Psoas muscle (tissue), 2 donors: ENCODE results near the genes BDP1, MCCC2 and CARTPT.

DNA sequence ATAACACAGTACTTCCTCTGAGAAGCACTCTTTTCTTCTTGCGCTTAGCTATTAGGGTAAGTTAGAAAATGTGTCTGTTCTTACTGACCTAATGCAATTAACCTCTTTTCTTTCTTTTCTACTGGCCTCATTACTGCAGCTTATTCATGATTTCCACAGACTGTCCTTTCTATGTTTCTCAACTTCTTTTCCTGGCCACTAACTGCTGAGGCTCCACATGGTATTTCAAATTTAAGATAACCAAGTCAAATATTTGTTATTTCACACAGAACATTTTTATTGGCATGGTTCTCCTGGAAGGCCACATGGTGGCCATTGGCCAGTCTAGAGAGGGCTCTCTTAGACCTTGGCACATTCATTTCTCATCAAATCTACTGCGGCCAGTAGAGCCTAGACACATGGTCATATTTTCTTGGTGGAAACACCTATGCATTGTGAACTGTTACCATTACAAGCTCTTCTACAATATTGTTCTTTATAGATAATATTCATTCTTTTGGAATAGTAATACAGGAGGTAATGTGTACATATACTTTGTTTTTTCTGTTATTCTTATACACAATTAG is 13.9 kb upstream of the BDP1 start:
- PRO-cap, 2 experiments, result no peak in any of the 2 experiments

DNA sequence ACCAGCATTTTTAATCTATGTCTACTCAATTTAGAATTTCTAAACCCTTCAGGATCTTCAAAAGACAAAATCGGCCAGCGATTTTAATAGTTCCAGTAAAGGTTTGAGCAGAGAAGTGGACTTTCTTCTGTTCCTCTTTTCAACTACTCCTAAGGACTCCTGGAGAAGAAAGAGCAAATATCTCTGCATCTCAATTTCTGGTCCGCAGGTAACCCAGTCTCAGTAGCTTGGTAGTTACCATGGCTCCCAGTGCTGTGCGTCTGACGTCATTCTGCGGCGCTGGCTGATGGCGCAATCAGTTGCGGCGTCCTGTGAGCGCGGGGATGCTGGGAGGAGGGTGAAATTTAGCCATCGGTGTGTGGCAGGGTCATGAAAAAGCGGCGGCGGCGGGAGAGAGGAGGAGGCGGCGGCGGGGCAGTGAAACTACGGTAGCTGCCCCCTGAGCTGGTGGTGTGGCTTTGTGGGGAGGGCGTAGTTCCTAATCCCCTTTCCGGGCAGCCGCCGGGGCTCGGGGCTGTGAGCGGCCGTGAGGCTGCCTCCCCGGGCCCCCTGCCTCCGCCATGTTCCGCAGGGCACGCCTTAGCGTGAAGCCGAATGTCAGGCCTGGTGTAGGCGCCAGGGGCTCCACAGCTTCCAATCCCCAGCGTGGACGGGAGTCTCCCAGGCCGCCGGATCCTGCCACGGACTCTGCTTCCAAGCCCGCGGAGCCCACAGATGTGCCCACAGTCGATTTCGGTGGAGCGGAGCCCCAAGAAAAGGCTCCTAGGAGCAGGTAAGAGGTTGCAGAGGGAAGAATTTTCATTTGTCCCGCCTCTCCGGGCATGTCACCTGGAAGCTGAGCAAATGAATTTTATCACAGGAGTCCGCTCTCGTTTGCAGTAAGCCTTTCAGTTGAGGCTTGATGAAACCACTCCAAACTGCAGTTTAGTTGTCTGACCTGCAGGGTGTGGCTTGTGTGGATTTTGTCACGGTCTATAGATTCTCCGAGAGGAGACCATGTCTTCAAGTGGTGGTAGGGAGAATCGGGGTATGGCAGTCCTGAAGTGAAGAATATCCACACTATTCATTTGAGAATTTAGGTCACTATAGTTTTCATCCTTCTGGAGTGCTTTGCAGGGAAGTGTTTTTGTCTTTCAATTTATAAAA is at the start of gene BDP1:
TSS of gene BDP1 (plus strand) at position 334 of the 1,146 bp plus-strand sequence.
- PRO-cap, 2 experiments, result peak in 2 of 2 experiments; most common plus-strand start position 340 of the sequence (in 1); most common minus-strand start position 562 of the sequence (in 1)

DNA sequence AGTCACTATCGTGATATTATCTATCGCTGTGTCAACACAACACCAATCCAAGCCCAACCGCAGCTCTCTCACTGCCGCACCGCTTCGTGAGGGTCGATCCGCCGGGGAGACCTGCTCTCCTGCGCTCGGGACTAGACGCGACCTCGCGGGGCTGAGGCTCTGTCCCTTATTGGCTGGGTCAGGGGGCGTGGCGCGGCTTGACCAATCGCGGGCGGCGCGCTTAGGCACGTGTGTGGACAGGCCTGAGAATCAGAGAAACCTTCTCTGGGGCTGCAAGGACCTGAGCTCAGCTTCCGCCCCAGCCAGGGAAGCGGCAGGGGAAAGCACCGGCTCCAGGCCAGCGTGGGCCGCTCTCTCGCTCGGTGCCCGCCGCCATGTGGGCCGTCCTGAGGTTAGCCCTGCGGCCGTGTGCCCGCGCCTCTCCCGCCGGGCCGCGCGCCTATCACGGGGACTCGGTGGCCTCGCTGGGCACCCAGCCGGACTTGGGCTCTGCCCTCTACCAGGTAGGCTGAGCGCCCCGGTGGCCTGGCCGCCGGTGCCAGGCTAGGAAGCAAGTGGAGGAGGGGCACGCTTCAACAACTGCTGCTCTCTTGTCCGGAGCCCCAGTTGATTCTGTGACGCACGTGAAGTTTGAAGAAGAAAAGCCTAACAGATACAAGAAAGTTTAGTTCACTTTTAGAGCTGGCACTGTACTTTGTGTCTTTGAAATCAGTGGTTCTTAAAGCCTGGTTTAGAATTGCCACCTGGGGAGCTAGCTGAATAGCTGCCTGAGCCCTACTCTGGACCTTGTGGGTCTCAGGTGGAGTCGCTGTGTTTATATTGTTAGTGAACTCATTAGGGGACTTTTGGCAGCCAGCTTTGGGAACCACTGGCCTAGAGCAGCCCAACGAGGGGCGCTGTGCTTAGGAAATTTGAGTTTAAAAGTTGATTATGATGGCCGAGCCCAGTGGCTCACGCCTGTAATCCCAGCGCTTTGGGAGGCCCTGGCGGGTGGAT is at the start of gene MCCC2:
TSS of gene MCCC2 (plus strand) at position 289 of the 996 bp plus-strand sequence.
- PRO-cap, 2 experiments, result peak in 2 of 2 experiments; most common plus-strand start position 259 of the sequence (in 1); most common minus-strand start position 109 of the sequence (in 2)

DNA sequence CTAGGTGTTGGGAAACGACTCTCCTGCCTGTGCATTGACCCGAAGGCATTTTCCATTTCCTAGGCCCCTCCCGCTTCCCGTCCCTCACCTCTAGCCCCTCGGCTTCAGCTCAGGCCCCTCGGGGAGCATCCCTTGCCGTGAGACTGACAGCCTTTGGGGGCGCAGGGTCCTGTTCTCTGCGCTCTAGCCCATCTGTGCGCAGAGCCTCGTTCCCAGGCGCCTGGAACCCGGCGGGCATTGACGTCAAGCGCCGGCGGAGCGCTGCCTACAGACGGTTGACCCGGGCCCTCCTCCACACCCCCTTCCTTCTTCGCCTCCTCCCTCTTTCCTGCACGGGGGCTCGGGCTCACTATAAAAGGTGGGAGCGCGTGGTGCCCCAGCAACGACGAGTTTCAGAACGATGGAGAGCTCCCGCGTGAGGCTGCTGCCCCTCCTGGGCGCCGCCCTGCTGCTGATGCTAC is at the start of gene CARTPT:
TSS of gene CARTPT (plus strand) at position 382 of the 461 bp plus-strand sequence.
- PRO-cap, 2 experiments, result no peak in any of the 2 experiments

- PRO-cap, 2 experiments, result no peak in any of the 2 experiments
Observed at GRCh38 chr5:71925033-71925476, 182.2 kb upstream of the MAP1B start.

DNA sequence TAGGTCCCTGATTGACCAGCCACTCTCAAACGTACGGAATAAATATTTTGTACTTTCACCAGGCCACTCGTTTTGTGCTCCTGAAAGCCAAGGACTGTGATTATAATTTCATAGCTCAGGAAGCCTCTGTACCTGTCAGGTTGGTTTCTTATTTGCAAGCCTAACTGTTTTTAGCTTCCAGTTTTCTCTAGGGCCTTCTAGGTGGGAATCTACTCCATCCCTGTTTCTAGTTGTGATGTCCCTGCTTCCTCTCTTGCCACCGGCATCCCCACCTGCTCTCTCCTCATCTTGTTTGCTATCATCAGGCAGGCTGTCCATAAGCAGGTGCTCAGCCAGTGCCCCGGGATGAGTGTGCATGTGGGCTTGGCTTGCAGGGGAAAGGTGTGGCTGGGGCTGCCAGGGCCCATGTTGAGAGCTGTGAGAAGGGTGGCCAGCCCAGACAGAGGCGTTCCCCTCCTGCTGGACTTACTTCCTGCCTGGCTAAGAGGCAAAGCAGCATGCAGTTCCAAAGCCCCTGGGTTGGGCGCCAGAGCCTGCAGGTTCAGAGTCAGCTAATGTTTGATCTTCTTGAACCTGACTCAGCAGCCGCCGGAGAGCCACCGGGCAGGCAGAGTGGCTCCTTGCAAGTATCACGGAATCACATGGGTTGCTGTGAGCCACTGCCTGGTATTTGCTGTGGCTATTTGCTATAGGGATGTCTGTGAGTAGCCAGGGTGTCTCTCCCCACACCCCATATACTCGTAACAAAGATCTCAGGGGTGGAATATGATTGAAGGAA is 168.5 kb upstream of the MAP1B start:
- PRO-cap, 2 experiments, result no peak in any of the 2 experiments

DNA sequence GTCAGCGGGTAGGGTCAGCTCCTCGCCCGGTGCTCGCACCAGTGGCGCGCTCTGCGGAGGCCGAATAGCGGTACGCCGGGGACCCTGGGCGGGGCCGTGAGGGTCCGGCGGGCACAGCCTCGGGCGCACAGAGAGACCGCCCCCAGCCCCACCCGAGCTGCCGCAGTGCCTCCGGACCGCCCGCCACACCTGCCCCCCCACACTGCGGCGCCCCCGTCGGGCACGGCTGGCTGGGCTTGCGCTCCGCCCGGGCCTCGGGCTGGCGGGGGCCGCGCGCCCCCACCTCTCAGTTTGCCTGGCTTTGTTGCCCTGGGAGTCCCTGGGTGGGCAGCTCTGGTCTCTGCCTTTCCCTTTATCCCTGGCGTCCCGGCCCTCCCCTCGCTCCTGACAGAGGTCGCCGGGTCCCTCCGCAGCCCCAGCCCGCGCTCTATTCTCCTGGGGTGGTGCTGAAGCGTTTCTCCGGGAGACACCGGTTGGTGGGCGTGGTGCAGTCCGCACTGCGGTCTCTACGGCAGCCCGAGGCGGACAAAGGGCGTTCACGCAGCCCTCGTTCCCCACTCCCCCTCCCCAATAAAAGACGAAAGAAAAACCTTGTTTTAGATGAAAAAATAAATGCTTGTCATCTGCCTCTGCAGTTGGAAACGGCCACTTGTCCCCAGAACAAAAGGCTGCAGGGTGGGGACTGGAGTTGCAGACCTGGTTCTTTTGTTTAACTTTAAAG is 1.4 kb downstream of the MAP1B start:
- PRO-cap, 2 experiments, result peak in 2 of 2 experiments; most common minus-strand start position 437 of the sequence (in 2)

DNA sequence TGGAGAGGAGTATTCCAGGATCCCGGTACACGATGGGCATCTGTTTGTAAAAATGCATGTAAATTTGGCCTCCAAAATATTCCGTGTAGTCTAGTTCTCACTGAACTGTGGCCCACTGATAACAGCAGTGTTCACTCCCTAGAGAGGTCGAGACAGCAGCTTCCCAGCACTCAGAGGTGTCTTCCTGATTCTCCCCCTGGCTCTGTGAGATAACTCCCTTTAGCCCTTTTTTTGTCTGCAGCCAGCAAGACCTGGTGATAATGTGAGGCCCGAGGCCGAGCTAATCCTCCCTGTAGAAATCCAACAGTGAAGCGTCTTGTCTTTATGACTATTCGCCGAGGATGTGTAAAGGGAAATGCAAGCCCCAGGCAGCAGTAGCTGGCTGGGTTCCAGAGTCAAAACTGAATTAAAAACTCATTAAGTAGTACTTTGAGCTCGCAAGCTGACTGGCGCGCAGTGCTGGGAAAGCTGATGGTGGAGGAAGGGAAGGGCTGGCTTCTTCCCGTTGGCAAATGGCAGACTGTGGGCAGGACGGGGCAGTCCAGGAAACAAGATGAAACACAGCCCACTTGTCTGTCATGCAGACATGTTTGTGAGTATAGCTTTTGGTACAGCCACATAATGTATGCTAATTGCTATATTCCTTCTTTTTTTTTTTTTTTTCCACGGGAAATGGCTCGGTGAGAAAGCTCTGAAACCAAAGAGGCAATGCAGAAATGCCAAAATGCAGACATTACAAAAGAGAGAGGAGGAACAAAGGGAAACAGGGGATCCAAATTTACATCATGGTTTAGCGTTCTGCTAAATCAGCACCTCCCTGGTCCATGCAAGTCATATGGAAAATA is 59.3 kb downstream of the MAP1B start:
- PRO-cap, 2 experiments, result no peak in any of the 2 experiments

DNA sequence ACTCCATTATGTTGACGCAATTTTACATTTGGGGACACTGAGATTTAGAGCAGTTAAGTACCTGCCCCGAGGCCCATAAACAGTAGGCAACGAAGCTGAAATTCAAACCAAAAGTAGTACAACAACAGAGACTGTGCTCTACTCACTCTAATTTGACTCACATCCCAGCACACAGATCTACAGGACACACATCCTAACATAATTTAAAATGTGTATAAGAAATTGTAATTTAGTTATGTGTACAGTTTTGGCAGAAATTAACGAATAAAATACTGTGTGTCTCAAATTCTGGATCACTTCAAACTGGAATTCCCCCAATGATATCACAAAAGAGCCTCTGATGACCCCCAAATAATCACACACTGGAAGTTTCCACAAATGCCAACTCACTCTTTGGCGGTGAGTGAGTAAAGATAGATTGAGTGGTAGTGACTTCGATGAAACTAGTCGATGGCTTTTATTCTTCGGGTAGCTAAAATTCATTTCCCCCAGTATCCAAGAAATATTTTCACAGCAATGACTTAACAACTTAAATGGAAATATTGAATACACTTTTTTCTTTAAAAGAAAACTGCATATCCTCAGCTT is 2.3 kb downstream of the ZNF366 start:
- PRO-cap, 2 experiments, result no peak in any of the 2 experiments

- PRO-cap, 2 experiments, result no peak in any of the 2 experiments
Observed at GRCh38 chr5:73303221-73303495, 130.2 kb downstream of the TMEM174 start.

DNA sequence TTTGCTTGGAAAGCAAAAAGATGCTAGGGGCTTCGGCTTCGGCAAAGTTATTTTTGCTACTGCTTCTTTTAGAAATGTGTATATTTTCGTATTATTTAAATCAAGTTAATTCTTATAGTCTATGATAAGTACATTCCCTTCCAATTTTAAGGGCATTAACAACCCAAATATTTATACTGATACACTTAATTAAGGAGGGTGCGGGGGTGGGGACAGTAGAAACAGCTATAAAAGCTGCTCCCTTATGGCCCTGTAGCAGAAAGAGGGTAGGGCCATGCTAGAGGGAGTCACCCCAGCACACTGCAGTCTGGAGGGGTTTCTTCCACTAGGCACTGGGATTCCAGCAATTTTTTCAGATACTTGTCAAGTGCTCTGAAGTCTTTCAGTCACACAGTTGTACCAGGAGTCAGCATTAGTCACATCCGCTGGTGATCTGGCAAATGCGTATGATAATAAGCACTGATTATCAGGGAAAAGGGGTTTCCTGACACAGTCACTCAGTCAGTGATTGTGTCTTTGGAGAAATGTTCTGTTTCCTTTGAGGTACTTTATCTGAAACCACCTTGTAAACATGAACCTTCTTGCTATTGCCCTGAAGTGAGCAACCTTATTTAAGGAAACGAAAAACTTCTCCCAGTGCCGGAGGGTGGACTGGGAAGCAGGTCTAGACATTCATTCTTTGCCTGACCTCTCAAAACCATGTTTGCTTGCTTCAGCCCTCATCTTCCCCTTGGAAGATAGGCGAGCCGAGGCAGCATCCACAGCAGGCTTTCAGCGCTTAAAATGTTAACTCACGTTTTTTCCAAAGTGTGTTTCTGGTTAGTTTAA is 78.0 kb downstream of the FOXD1 start:
- PRO-cap, 2 experiments, result no peak in any of the 2 experiments

- PRO-cap, 2 experiments, result no peak in any of the 2 experiments
Observed at GRCh38 chr5:73446431-73447074, 2.0 kb downstream of the FOXD1 start.

GRCh38 chr5:73447075-73447749 is 1.4 kb downstream of the FOXD1 start:
- PRO-cap, 2 experiments, result peak in 1 of 2 experiments; most common plus-strand start chr5:73447653 (in 1)

DNA sequence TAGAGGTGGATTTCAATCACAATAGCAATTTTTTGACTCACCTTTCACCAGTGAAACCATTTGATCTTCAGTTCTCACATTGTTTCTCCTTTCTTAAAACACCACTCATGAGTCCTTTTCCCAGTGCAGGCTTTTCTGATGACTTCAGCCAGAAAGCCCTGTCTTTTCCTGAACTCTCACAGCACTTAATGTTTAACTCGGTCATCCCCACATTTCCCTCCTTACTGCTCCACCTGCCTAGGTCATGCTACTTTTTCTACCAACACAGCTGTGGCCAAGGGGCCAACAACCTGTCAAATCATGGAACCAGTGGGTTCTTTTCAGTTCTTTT is 37.9 kb downstream of the ARHGEF28 start:
- PRO-cap, 2 experiments, result no peak in any of the 2 experiments

GRCh38 chr5:73813835-73814235 is 187.8 kb downstream of the ARHGEF28 start:
- PRO-cap, 2 experiments, result no peak in any of the 2 experiments

GRCh38 chr5:73900778-73901469 is 274.9 kb downstream of the ARHGEF28 start:
- PRO-cap, 2 experiments, result no peak in any of the 2 experiments

- PRO-cap, 2 experiments, result no peak in any of the 2 experiments
Observed at GRCh38 chr5:74192790-74193242, 447.7 kb downstream of the ENC1 start.

DNA sequence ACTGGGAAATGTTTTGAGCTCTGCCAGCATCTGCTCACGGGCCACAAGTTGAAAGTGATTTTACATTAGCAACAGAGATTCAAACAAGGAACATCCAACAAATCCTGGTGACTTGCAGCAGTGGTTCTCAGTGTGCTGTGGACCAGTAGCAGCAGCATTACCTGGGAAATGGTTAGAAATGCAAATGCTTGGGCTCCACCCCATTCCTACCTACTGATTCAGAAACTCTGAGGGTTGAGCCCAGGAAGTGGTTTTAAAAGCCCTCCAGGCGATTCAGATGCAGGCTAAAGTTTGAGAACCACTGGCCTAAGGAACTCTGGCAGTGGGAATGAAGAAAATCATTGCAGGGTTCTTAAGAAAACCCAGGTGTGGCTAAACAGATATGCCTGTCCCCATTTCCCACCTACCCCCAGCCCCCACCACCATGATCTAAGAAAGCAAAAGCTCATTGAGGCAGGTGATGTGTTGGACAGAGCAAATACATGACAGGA is 398.8 kb downstream of the ENC1 start:
- PRO-cap, 2 experiments, result no peak in any of the 2 experiments

DNA sequence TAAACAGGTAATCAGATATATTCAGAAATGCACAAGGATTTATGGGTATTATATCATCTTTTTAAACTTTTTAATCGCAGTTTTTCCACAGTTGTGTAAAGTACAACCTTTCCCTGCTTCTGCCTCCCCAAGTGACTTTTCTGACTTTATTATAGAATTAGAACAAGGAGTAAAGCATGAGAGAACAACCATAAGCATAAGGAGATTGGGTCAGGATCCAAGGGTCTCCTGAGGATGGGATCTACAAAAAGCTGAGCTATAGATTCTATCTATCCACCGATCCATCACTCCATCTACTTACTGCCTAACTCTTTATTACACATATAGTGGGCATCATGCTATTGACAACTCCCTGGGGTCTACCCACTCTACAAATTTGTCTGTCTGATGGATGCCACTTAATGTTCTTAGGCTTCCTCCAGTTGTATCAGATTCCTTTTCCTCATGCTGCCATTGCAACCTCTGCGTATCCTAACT is 228.8 kb downstream of the ENC1 start:
- PRO-cap, 2 experiments, result no peak in any of the 2 experiments

GRCh38 chr5:74579030-74579667 is 61.4 kb downstream of the ENC1 start:
- PRO-cap, 2 experiments, result no peak in any of the 2 experiments